Gastroesophageal sphincter (tissue), 4 donors: ENCODE measurements around the genes ASB8, OR10AD1, LALBA, CCNT1 and TROAP.

GRCh38 chr12:48156653-48157957, at the start of gene ASB8:
Gene ASB8 (minus strand): TSS chr12:48157515.
- PRO-cap, result bidirectional peak, plus-strand start at chr12:48157702, minus-strand start at chr12:48157515
- RAMPAGE, long total RNA, 4 experiments, result start-site peak on the minus strand in 4 of 4 experiments, at chr12:48157491-48157525 at its widest, 61 to 148 reads per replicate

DNA sequence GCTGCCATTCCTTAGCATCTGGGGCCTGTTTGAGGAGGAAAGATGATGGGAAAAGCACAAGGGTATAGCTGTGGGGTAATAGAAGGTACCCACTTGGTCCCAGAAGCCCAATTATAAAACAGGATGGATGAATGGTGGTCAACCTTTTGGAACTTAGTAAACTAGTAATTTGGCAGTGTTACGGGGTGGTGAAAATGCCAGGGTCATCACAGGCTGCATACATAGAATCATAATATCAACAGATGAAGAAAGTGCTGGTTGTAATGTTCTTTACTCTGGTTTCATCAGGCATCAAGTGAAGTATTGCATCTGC, at the start of gene OR10AD1:
Gene OR10AD1 (minus strand): TSS at position 18 of the 313 bp plus-strand sequence.
- PRO-cap, result no peak
- RAMPAGE, long total RNA, 4 experiments, result no peak in any of the 4 experiments

DNA sequence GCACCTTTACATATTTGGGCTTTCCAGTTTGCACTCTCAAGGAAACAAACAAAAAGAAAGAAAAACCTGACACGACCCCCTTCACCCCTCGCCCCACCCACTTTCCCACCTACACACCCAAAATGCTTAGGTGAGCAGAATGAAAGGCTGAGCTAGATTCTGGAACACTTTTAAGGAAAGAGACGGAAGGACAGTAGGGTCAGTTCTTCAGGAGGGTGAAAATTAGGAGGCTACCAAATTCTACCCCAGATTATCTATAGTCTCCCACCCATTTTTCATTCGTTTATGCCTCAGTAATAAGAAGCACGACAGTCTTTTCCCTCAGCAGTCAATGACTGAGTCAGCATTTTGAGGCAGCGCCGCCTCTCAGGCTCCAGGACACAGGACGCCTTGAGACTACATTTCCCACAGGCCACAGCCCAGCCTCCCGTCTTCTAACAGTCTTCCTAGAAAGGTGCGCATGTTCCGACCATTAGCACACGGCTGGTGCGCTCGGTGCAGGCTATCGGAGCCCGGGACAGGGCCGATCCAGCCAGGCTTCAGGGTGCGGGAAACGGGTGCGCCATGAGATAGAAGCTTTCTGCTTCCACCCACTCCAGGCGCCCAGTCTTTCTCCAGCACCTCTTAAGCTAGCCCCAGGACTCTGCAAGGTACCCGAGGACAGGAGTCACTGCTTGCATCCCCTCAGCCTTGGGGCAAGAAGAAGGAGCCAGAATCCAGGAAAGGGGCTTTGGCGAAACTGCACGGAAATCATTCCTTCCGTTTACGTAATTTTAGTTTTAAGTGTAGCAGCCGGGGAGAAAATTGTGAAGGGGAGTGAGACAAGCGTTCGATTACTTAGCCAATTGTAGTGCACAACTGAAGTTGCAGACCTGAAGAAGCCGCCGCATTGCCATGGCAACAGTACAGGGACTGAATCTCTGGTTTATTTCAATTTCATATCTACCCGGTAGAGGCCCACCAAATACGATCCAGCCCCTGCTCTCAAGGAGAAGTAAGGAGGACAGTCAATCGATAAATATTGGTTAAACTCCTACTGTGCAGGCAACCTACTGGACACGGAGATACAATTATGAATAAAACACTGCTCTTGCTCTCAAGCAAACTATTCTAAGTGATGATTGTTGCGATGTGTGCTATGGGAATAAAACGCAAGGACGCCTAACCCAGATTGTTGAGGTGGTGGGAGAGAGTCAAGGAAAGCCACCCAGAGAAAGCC, 32.1 kb upstream of the H1-7 start:
- PRO-cap, result unidirectional peak, plus-strand start at position 505 of the sequence
- RAMPAGE, long total RNA, 4 experiments, result no peak in any of the 4 experiments

GRCh38 chr12:48569901-48570345, at the start of gene LALBA:
Gene LALBA (minus strand): TSS chr12:48570046.
- PRO-cap, result no peak
- RAMPAGE, long total RNA, 4 experiments, result no peak in any of the 4 experiments

DNA sequence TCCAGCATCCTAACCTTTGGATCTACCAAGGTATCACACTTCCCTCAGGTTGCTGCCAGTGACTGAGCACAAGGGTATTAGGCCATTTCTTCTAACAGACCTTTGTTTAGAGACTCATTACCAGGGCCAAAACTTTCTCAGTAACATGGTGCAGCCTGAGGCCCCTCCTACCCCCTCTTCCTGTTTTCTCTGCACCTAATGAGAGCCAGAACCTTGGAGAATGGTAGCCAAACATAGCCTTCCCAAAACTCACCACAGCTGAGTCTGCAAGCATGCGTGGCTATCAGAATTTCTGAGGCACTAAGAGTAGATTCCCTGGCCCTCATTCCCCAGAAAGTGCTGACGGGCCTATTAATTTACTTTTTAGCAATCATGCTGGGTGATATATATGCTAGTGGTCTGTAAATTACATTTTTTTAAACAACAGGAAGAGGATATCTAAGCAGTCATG, 30.5 kb downstream of the KANSL2 start:
- PRO-cap, result unidirectional peak, minus-strand start at position 182 of the sequence
- RAMPAGE, long total RNA, 4 experiments, result no peak in any of the 4 experiments

DNA sequence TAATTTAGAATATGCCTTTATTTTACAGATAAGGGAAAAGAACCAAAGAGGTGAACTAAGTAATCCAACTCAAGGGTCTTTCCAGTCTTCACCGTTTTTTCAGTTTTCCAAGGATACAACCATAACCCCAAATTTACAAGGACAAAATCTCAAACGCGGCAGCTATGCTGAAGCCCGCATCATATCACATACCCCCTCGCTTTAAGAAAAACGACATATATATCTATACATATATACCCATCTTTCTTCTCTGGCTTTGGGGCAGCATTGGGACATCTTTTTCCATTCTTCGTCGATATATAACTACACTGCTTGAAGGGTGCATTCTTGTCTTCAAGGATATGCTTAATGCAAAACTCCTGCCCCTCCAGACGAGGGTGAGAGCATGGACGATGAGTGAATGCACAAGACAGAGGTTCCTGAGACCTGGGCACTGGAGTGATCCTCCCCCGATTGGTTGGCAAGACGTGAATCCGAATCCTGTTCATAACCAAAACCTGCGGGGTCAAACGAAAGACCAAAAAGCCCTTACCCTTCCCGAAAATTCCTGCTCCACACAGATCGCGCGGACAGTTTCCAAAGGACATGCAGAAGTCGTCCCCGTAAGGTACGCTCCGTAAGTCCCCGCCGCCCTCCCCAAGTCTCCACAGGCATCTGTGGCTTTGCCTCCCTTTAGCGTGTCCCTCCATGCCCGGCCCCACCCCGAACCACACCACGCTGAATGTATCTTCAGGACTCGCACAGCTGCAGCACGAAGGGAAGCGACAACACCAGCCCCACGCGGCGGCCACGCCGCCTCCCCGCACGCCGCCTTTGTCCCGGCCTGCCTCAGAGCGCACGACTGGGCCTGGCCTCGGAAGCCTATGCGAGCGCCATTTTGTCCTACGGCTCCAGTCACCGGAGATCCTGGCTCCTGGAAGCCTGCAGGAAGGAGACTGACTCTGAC, 620 bp downstream of the KANSL2 start:
- PRO-cap, result unidirectional peak, minus-strand start at position 815 of the sequence
- RAMPAGE, long total RNA, 4 experiments, result no peak in any of the 4 experiments

DNA sequence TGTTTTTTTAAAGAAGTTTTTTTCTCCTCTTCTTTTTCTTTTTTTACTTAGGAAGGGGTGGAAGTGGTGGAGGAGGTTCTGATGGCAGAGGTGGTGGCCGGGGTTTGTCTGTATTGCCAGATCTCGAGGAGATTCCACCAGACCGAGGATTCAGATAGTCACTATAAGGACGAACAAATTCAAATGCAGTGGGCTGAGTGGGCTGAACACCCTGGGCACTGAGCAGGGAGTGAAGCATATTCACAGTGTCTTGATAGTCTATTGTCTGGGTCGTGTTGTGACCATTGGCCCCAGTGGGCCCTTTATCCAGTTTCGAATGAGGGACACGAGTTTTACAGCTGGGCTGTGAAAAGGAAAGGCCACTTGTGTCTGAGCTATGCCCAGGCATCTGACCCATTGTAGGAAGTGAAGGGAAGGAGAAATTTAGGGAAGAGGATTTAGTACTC, 11.0 kb upstream of the KANSL2 start:
- PRO-cap, result no peak
- RAMPAGE, long total RNA, 4 experiments, result no peak in any of the 4 experiments

DNA sequence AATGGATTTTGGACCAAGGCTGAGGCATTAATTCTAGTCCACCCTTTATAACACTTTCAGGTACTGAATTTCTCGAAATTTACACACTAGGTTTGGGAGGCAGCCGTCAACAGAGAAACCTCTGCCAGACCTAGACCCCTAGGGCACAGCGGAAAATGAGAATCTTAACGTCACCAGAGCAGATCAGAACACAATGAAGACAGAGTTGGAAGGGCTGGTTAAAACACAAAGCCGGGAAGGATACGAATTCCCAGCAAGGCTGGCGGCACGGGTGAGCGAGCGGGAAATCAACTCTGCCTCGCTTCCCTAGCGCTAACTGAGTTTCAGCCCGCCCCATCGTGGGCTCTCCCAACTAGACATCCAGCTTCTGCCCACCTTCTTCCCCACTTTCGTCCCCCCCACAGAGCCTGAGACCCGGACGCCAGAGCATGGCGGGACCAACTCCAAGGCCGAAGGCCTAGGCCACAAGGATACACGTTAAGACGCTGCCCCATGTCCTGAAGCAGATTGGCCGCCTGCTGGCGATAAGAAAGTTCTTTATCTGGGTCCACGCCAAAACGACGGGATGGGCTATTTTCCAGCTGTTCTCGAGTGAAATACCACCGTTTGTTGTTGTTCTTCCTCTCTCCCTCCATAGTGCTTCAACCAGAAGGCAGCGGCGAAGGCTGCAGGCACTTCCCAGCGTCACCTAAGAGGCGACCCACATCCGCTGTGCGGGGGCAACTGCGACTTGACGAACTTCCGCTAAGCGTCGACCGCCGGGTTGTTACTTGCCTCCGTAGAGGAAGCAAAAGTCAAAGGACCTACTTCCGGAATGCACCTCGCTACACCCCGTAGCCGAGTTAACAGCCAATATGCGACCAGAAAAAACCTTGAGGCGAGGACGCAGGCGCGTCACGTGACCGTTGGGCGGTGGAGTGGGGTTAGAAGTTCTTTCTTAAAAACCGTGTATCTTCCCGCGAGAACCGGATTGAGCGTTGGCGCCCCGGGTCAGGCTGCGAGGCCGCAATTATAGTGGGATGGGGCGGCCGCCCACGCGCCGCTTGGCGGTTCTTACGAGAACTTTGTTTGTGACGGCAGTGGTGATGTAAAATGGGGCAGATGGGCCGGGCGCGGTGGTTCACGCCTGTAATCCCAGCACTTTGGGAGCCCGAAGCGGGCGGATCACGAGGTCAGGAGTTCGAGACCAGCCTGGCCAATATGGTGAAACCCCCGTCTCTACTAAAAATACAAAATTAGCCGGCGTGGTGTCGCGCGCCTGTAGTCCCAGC, at the start of gene CCNT1:
Gene CCNT1 (minus strand): TSS at position 667 of the 1,271 bp plus-strand sequence.
- PRO-cap, result bidirectional peak, plus-strand start at position 285 of the sequence, minus-strand start at position 192 of the sequence; bidirectional peak, plus-strand start at position 968 of the sequence, minus-strand start at position 641 of the sequence
- RAMPAGE, long total RNA, 4 experiments, result start-site peak on the minus strand in 4 of 4 experiments, centred at positions 664 to 685 of the sequence, 68 to 259 reads per replicate

GRCh38 chr12:48851310-48851860, 578 bp downstream of the DDX23 start:
- PRO-cap, result no peak
- RAMPAGE, long total RNA, 4 experiments, result no peak in any of the 4 experiments

DNA sequence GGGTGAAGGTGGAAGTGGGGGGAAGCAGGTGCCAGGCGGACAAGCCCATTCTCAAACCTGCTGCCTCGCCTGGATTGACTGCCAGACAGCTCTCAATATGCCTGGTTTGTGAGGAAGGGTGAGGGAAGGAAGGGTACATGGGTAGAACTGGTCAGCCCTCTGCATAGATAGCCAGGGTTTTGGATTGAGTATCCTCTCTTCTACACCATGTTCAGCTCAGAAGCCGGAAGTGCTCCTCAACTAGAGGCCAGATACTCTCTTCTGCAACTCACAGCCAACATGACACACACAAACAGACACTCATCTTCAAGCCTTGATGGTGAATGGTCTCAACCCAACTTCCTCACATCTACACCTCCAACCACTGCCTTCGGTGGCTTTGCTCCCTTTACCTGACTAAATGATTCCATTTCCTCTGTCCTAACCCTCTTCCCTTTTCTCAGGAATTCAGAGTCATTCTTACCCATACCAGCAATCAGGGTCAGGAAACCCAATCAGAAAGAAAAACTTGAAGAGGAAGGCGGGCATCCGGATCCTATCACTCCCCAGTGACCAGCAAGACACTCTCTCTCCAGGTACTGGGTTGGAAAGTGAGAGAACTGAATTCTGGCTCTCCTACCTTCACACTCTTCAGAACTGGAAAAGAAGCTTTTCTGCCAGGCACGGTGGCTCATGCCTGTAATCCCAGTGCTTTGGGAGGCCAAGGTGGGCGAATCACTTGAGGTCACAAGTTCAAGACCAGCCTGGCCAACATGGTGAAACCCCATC, 7.7 kb upstream of the FKBP11 start:
- PRO-cap, result no peak
- RAMPAGE, long total RNA, 4 experiments, result no peak in any of the 4 experiments

DNA sequence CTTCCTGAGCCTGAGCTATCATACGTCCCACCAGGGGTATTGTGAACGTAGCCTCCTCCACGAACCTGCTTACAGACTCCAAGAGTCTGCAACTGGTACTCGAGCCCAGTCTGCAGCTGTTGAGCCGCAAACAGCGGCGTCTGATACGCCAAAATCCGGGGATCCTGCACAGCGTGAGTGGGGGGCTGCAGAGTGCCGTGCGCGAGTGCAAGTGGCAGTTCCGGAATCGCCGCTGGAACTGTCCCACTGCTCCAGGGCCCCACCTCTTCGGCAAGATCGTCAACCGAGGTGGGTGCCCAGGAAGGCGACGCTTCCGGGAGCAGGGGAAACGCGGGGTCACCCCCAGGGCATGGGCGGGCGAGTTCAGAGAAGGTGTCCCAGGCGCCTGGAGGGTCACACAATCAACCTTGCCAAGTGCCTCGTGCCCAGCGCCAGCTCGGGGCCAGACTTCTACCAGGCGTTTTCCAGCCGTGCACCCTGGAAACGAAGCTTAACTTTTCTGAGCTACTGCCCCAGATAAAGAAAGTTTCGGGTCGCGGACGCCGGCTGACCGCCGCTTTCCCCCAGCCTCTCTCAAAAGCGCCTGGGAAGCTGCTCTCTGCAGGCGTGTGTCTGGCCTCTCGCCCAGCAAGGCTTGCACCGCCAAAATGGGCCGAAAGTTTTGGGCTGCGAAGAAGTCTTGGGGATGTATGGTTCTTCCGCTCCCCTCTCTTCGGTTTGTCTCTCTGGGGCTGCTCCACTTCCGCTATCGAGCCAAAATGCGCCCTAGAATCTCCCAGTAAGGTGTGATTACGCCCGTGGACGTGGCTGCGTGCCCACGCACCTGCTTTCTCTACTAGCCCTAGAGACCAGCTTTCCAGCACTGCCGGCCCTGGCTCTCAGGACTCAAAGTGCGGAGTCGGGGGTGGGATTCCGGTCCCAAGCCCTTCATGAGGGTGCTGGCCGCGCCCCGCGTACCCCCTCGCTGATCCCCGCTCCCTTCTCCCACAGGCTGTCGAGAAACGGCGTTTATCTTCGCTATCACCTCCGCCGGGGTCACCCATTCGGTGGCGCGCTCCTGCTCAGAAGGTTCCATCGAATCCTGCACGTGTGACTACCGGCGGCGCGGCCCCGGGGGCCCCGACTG, 1.7 kb downstream of the WNT1 start:
- PRO-cap, result no peak
- RAMPAGE, long total RNA, 4 experiments, result no peak in any of the 4 experiments

- PRO-cap, result no peak
- RAMPAGE, long total RNA, 4 experiments, result no peak in any of the 4 experiments
These were observed 4.6 kb upstream of the PRKAG1 start for GRCh38 chr12:49022966-49023870.

DNA sequence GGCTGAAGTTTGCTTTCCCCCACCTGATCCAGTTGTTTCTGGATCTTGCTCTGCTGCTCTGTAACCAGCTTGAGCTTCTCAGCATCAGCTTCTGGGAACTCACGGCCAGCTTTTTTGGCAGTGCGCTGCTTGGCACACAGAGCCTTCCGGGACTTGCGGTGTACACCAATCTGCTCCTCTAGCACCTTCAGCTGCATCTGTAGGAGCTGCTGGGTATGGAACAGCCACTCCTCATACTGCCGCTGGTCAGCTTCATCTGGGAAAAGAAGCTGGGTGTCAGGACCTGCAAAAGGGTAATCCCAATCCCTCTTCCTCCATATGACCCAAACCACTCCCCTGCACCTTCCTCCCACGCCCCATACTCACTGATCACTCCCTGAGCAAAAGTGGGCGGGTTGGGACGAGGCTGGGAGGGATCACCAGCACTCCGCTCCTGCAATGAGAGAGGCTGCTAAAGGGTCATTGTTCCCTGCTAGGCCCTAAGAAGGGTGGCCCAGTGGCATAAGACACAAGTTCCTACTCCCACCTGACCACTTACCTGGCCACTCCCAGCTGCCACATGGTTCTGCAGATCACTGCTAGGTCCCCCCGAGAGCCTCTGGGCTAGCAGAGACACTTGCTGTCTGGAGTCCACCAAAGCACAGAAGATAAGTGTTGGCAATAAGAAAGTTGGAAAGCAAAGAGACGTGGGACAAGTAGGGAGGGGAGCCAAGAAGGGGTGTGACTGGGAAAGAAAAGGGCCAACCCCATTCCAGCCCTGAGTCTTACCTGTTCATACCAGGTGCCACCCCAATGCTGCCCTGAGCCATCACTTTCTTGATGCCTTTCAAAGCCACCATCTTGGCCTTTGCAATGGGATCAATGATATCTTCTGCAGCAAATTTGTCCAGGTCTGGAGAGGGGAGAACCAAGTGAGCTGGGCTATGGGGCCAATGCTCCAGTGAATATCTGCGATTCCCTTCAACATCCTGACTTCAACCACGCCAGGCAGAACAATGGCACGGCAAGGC, 15.8 kb upstream of the PRKAG1 start:
- PRO-cap, result no peak
- RAMPAGE, long total RNA, 4 experiments, result no peak in any of the 4 experiments

GRCh38 chr12:49056729-49057456, 3.7 kb downstream of the KMT2D start:
- PRO-cap, result no peak
- RAMPAGE, long total RNA, 4 experiments, result no peak in any of the 4 experiments

- PRO-cap, result unidirectional peak, minus-strand start at chr12:49183392
- RAMPAGE, long total RNA, 4 experiments, result no peak in any of the 4 experiments
These were observed 5.8 kb downstream of the TUBA1A start for GRCh38 chr12:49183081-49183552.

DNA sequence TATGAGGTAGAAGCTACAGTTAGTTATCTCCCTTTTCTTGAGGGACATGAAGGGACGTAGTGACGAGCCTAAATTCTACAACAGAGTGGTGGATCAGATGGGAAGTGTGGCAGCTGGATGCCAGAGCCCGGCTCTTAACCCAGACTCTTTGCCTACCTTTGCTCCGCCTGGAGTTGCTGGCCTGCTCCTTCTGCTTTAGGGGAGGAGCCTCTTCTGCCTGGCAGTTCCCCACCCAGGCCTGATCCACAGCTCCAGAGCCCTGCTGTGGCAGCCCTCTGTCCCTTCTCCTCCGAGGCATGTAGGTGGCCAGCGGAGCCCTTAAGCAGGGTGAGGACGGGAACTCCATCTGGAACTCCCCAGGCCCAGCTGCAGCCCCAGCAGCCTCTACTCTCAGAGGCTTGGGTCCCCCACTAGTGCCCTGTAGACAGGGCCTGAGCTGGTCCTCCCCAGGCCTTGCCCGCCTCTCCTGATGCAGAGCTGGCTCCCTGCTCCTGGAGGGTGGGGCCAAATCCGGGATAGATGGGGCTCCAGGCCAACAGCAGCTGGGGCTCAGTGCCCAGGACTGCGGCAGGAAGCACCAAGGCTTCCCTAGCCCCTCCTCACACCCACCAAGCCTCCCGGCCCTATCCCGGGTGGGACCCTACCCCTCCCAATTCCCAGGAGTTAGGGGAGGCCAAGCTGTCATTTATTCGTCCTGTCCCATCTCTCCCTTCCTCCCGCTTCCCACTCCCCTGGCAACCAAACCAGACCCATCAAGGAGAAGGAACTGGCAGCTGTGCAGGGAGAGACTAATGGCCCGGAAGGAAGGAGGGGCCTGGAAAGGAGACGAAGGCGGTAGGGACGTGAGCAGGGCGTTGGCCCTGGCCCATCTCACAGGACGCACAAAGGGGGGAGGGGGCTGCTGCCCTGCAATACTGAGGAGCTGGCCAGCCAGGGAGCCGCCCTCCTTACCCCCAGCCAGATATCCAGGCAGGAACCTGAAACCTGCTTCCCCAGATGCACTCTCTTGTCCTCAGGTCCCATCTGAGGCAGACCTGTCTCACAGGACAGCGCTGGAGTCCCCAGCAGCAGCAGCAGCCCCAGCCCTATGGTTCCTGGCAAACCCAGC, 1.9 kb upstream of the PRPH start:
- PRO-cap, result unidirectional peak, plus-strand start at position 545 of the sequence
- RAMPAGE, long total RNA, 4 experiments, result no peak in any of the 4 experiments

DNA sequence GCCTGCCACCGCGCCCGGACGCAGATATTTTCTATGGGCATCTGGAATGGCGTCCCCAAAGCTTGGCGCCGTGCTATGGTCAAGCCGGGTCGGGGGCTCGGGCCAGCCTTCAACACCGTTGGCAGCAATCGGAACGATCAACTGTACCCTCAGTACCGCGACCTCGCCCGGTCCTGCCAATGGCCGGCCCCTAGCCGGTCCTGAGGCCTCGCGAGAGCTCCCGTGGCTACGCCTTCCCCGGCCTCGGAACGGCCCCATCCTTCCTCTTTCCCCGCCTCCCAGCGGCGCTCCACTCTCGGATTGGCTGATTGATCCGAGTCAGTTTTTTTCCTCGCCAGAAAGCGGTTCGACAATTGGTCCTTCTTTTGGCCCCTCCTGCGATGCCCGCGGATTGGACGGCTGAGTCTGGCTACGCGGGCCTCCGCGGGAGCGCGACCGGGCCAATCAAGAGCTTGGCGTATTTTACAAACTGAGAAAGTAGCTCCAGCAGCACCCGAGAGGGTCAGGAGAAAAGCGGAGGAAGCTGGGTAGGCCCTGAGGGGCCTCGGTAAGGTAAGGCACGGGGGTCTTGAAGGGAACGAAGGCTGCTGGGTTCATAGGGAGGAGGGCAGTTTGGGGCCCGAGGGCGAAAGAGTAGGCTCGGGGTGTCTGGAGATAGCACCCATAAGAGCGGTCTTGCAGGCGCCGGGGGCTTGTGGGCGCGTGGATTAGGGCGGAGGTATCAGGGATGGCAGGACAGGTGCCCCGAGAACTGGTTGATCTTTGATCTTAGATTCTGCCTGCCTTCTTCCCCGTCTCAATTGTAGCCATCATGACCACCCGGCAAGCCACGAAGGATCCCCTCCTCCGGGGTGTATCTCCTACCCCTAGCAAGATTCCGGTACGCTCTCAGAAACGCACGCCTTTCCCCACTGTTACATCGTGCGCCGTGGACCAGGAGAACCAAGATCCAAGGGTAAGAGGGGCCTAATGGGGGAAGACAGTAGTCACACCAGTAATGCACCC, at the start of gene TROAP:
Gene TROAP (plus strand): TSS at position 458 of the 1,005 bp plus-strand sequence.
- PRO-cap, result unidirectional peak, minus-strand start at position 202 of the sequence
- RAMPAGE, long total RNA, 4 experiments, result no peak in any of the 4 experiments

DNA sequence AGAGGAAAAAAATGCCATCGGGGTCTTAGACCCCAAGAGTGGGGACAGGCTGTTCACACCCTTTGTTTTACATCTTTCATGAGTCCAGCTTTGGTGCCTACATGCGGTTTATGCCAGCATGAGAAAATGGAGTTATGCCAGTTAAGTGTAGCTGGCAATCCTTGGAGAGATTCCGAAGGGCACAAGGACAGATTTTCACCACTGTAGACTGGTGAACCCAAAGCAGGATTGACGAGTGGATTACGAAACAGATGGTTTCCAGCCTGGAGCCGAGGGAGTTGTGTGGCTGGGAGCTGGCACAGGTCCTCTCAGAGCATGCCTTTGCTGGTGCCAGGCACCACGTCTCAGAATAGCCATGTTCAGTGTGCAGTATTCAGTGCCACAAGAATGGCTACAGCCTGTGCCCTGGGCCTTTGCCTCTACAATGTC, 13.1 kb downstream of the KCNH3 start:
- PRO-cap, result no peak
- RAMPAGE, long total RNA, 4 experiments, result no peak in any of the 4 experiments

GRCh38 chr12:49567420-49568024, 420 bp downstream of the MCRS1 start:
- PRO-cap, result no peak
- RAMPAGE, long total RNA, 4 experiments, result no peak in any of the 4 experiments

DNA sequence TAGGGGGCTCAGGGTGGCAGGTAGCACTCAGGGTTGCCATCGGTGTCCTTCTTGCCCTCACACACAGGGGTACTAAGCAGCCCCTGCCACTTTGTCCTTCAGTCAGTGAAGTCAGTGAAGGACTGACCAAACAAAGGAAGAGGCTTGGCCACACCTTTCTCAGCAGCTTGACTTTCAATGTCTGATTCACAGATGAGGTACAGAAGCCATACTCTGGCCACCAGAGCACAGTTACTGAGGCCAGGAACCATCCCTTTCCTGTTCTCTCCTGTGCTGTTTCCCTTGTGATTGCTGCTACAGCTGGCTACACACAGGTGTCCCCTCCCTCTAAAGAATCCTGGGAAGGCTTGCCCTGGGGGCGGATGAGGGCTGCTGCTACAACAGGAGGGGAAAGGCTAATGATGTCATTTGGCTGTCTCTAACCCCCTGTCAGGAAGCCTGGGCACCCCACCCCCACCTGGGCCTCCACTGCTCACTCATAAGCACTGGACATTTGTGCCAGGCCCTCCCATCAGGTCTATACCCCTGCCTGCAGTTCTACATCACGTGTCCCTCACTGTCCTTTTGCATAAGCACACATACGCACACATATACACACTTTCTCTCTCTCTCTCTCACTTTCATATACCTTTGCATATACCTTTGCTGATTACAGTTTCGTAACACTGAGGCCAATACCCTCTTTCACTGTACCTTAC, 41.3 kb downstream of the PRPF40B start:
- PRO-cap, result no peak
- RAMPAGE, long total RNA, 4 experiments, result no peak in any of the 4 experiments